Measurements from ENCODE around the gene CALHM4.

DNA sequence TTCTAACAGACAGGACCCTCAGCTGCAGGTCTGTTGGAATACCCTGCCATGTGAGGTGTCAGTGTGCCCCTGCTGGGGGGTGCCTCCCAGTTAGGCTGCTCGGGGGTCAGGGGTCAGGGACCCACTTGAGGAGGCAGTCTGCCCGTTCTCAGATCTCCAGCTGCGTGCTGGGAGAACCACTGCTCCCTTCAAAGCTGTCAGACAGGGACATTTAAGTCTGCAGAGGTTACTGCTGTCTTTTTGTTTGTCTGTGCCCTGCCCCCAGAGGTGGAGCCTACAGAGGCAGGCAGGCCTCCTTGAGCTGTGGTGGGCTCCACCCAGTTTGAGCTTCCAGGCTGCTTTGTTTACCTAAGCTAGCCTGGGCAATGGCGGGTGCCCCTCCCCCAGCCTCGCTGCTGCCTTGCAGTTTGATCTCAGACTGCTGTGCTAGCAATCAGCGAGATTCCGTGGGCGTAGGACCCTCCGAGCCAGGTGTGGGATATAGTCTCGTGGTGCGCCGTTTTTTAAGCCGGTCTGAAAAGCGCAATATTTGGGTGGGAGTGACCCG lies 572.5 kb downstream of the RFPL4B start:
- RRBS, 2 experiments = no CpG with 5 or more reads among the region's 15 CpGs
CAGE:
- cytosol, long polyA minus RNA = no peak
- cytosol, long polyA plus RNA = no peak
- long polyA plus RNA = no peak
- nucleus, long polyA minus RNA = no peak
- nucleus, long polyA plus RNA = no peak

DNA sequence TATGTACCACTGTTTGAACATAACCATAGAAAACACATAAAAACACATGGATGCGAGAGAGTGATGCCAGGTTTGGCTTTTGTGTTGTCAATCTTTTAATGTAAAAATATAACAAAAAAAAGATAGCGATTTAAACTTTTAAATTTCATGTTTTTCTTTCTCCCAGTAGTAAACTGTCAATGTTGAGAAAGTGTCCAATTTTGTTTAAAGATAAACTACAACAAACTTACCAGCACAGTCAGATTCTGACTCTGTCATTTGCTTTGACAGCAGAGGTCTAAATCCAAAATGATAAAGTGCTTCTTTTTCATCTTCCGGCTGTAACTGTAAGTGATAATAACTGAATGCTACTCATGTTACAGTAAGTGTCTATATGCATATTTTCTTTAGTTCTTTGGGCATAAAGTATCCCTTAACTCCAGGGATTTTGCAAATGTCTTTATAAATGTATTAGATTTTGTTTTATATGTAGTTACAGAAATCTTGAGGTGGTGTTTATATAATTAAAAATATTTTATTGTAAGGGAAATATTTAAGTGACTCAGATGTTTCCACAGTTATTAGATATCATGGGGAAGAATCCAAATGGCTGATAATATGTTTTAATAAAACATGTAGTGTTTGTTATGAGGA lies 610.4 kb downstream of the RFPL4B start:
- RRBS, 2 experiments = no CpG with 5 or more reads among the region's 3 CpGs
CAGE:
- cytosol, long polyA minus RNA = no peak
- cytosol, long polyA plus RNA = no peak
- long polyA plus RNA = no peak
- nucleus, long polyA minus RNA = no peak
- nucleus, long polyA plus RNA = no peak

DNA sequence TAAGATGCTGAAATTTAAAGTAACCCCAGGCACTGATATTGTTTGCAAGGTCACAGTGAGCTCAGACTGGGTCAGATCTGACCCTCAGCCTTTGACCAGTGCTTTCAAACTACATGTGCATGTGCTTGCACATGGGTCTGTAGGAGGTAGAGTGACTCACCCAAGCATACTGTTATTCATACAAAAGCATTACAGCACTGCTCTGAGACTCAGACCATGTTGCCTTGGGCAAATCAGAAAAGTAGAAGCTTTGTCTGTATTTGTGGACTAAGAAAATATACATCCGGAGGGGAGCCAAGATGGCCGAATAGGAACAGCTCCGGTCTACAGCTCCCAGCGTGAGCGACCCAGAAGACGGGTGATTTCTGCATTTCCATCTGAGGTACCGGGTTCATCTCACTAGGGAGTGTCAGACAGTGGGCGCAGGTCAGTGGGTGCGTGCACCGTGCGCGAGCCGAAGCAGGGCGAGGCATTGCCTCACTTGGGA lies 326.3 kb upstream of the MARCKS start:
- RRBS, 2 experiments = no CpG with 5 or more reads among the region's 14 CpGs
CAGE:
- cytosol, long polyA minus RNA = no peak
- cytosol, long polyA plus RNA = no peak
- long polyA plus RNA = no peak
- nucleus, long polyA minus RNA = no peak
- nucleus, long polyA plus RNA = no peak

GRCh38 chr6:113642764-113643351 lies 214.3 kb upstream of the MARCKS start:
- RRBS, 2 experiments = no CpG with 5 or more reads among the region's 2 CpGs
CAGE:
- cytosol, long polyA minus RNA = start-site peak on the minus strand at chr6:113642815-113642831, 12 reads
- cytosol, long polyA plus RNA = no peak
- long polyA plus RNA = no peak
- nucleus, long polyA minus RNA = no peak
- nucleus, long polyA plus RNA = no peak

GRCh38 chr6:113855665-113856615 lies 1.2 kb upstream of the MARCKS start:
- RRBS, 2 experiments = no CpG with 5 or more reads among the region's 30 CpGs
CAGE:
- cytosol, long polyA minus RNA = no peak
- cytosol, long polyA plus RNA = no peak
- long polyA plus RNA = no peak
- nucleus, long polyA minus RNA = no peak
- nucleus, long polyA plus RNA = no peak

GRCh38 chr6:113859054-113859306 lies 1.8 kb downstream of the MARCKS start:
- RRBS, 2 experiments = under 1 to 2% methylated on average over 9 of the region's 21 CpGs
CAGE:
- cytosol, long polyA minus RNA = start-site peak on the plus strand at chr6:113859200-113859230, 5 reads
- cytosol, long polyA plus RNA = no peak
- long polyA plus RNA = no peak
- nucleus, long polyA minus RNA = no peak
- nucleus, long polyA plus RNA = no peak

- RRBS, 2 experiments = no CpG with 5 or more reads among the region's 13 CpGs
CAGE:
- cytosol, long polyA minus RNA = no peak
- cytosol, long polyA plus RNA = no peak
- long polyA plus RNA = no peak
- nucleus, long polyA minus RNA = no peak
- nucleus, long polyA plus RNA = no peak
Measured at GRCh38 chr6:113860467-113860706, 3.2 kb downstream of the MARCKS start.

- RRBS, 2 experiments = no CpG with 5 or more reads among the region's 6 CpGs
CAGE:
- cytosol, long polyA minus RNA = no peak
- cytosol, long polyA plus RNA = no peak
- long polyA plus RNA = no peak
- nucleus, long polyA minus RNA = no peak
- nucleus, long polyA plus RNA = no peak
Measured at GRCh38 chr6:113968695-113969153, 2.2 kb downstream of the HDAC2 start.

DNA sequence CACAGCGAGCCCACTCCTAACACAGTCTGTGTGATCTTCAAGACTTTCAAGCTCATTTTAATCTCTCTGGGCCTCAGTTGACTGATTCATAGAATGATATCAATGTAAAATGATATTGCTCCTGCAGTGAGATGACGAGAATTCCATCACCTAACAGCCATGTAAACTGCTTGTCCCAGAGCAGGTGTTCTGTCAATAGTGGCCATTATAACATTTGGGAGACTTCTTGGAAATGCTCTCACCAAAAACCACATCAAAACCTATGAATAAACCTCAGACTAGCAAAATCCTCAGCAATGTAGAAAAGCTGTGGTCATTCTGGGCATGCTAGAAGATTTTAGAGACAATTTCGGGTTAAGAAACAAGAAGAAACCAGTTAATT lies 225.4 kb downstream of the FRK start:
- RRBS, 2 experiments = no CpG with 5 or more reads among the region's 3 CpGs
CAGE:
- cytosol, long polyA minus RNA = no peak
- cytosol, long polyA plus RNA = no peak
- long polyA plus RNA = no peak
- nucleus, long polyA minus RNA = no peak
- nucleus, long polyA plus RNA = no peak

DNA sequence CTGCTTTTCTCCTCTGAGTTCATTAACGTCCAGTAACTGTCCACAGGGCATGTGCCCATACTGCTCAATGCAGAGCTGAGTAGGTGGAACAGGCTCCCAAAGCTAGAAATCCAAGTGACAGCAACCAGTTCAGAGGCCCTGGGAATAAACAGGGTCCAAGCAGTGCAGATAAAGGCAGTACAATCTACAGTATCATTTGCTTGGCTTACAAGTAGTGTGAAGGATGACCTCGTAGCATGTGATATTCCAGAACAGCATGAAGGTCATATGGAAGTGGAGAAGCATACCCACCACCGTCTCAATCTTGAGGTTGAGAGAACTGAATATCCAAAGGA lies 1.7 kb downstream of the TSPYL1 start:
- RRBS, 2 experiments = no CpG with 5 or more reads among the region's 3 CpGs
CAGE:
- cytosol, long polyA minus RNA = no peak
- cytosol, long polyA plus RNA = no peak
- long polyA plus RNA = no peak
- nucleus, long polyA minus RNA = no peak
- nucleus, long polyA plus RNA = no peak

- RRBS, 2 experiments = no CpG with 5 or more reads among the region's 1 CpG
CAGE:
- cytosol, long polyA minus RNA = no peak
- cytosol, long polyA plus RNA = no peak
- long polyA plus RNA = no peak
- nucleus, long polyA minus RNA = no peak
- nucleus, long polyA plus RNA = no peak
Measured at GRCh38 chr6:116307084-116307389, 27.3 kb upstream of the TSPYL1 start.

- RRBS, 2 experiments = no CpG with 5 or more reads among the region's 2 CpGs
CAGE:
- cytosol, long polyA minus RNA = no peak
- cytosol, long polyA plus RNA = no peak
- long polyA plus RNA = no peak
- nucleus, long polyA minus RNA = no peak
- nucleus, long polyA plus RNA = no peak
Measured at GRCh38 chr6:116553407-116554047, at the start of gene CALHM4. Gene CALHM4 (plus strand): TSS chr6:116553751.

DNA sequence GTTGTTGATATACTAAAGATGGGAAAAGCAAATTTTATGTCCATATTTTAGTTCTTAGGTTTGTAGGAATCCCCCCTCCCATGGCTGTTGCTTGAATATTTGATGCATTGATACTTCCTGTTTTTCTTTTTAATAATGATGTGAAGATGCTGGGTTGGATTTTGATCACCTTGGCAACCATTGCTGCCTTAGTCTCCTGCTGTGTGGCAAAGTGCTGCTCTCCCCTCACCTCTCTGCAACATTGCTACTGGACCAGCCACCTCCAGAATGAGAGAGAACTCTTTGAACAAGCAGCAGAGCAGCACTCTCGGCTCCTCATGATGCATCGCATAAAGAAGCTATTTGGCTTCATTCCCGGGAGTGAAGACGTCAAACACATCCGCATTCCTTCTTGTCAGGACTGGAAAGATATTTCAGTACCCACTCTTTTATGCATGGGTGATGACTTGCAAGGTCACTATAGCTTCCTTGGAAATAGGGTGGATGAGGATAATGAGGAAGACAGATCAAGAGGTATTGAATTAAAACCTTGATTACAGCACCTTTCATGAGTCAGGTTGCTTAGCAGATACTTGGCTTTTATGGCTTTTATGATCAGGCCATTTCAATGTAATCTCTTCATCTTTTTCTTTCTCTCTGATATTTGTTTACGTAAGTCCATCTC lies 4.3 kb downstream of the CALHM4 start:
- RRBS, 2 experiments = no CpG with 5 or more reads among the region's 6 CpGs
CAGE:
- cytosol, long polyA minus RNA = no peak
- cytosol, long polyA plus RNA = no peak
- long polyA plus RNA = no peak
- nucleus, long polyA minus RNA = no peak
- nucleus, long polyA plus RNA = no peak

- RRBS, 2 experiments = 97 to 98% methylated on average over 26 to 30 of the region's 72 CpGs
CAGE:
- cytosol, long polyA minus RNA = no peak
- cytosol, long polyA plus RNA = no peak
- long polyA plus RNA = no peak
- nucleus, long polyA minus RNA = no peak
- nucleus, long polyA plus RNA = no peak
Measured at GRCh38 chr6:117547463-117548699, 54.4 kb downstream of the GOPC start.

- RRBS, 2 experiments = no CpG with 5 or more reads among the region's 3 CpGs
CAGE:
- cytosol, long polyA minus RNA = no peak
- cytosol, long polyA plus RNA = no peak
- long polyA plus RNA = no peak
- nucleus, long polyA minus RNA = no peak
- nucleus, long polyA plus RNA = no peak
Measured at GRCh38 chr6:118284933-118285400, 263.1 kb upstream of the PLN start.

DNA sequence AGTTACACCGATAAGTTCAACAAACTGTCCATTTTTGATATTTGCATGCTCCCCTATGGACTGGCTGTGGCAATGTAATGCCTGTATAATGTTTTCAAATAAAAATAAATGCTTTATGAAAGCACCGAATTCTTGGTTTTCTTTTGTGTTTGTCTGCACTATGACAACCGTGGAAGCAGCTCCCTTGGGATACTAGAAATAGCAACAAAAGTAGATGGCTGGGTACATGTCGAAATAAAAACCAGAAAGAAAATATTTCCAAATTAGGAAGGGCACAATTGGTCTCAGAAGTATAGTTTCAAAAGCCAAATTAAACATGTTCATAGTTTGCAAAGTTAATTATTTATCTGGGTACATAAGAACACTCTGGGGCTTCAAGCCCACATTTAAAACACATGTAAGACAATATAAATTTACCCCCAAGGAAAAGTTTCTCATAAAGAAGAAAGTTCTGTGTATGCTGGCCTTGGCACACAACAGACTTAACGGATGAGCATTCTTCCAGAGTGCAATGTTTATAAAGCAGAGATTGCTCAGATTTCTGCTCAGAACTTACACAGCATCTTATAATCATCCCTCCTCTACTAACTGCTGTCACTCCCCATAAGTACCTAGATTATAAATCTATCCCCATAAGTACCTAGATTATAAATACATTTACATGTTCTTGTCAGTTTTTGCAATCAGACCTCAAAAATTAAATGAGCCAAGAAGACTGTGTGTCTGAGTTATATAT lies 230.4 kb upstream of the PLN start:
- RRBS, 2 experiments = no CpG with 5 or more reads among the region's 5 CpGs
CAGE:
- cytosol, long polyA minus RNA = no peak
- cytosol, long polyA plus RNA = no peak
- long polyA plus RNA = no peak
- nucleus, long polyA minus RNA = no peak
- nucleus, long polyA plus RNA = no peak

DNA sequence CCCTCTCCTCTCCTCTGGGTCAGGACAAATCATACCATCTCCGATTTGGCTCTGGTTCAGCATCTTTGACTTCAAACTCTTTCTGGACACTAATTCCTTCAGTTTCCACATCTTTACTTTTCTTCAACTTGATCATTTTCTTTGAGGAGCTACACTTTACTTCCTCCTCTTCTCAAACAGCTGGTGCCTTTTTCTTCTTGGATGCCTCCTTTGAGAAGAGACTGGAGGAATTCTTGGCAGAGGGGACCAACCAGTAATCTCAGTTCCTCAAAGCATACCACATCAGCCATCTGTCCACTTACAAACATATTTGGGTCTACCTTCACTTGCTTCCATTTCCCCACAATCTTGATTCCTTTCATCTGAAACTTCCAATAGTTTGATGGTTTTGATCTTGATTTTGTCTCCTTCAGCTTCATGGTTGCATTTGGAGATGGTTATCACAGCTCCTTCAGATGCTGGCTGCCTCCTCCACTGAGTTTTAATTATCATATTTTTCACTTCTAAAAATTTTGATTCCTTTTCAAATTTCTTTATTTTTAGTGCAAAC lies 93.4 kb upstream of the PLN start:
- RRBS, 2 experiments = no CpG with 5 or more reads among the region's 1 CpG
CAGE:
- cytosol, long polyA minus RNA = no peak
- cytosol, long polyA plus RNA = no peak
- long polyA plus RNA = no peak
- nucleus, long polyA minus RNA = no peak
- nucleus, long polyA plus RNA = no peak

DNA sequence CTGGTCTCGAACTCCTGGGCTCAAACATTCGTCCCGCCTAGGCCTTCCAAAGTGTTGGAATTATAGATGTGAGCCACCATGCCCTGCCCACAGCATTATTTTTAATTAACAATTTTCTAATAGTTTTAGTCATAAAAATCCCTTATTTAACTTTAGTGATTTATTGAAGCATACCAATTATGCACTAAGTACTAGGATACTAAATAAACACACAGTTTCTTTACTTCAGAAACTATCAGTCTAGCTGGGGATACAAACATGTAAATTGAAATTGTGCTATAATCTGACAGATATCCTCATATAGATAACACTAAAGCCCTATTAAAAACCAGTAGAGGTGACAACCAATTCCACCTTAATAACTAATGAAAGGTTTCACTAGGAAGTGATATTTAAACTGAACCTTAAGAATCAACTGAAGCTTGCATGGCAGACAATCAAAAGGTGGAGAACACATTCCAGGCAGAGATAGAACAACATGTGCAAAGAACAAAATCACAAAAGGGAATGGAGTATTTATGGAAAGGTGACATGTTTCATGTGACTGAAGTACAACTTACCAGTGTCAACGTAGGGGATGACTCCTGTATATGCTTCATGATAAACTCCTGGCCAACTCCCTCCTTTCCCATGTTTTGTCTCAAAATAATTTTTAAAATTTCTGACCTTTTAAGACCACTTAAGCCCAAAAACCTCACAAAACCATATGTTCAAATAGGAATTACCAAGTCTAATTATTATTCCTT lies 6.4 kb downstream of the PLN start:
- RRBS, 2 experiments = no CpG with 5 or more reads among the region's 4 CpGs
CAGE:
- cytosol, long polyA minus RNA = no peak
- cytosol, long polyA plus RNA = no peak
- long polyA plus RNA = no peak
- nucleus, long polyA minus RNA = no peak
- nucleus, long polyA plus RNA = no peak

- RRBS, 2 experiments = no CpG with 5 or more reads among the region's 4 CpGs
CAGE:
- cytosol, long polyA minus RNA = no peak
- cytosol, long polyA plus RNA = no peak
- long polyA plus RNA = no peak
- nucleus, long polyA minus RNA = no peak
- nucleus, long polyA plus RNA = no peak
Measured at GRCh38 chr6:118707996-118708330, 56.6 kb upstream of the CEP85L start.

DNA sequence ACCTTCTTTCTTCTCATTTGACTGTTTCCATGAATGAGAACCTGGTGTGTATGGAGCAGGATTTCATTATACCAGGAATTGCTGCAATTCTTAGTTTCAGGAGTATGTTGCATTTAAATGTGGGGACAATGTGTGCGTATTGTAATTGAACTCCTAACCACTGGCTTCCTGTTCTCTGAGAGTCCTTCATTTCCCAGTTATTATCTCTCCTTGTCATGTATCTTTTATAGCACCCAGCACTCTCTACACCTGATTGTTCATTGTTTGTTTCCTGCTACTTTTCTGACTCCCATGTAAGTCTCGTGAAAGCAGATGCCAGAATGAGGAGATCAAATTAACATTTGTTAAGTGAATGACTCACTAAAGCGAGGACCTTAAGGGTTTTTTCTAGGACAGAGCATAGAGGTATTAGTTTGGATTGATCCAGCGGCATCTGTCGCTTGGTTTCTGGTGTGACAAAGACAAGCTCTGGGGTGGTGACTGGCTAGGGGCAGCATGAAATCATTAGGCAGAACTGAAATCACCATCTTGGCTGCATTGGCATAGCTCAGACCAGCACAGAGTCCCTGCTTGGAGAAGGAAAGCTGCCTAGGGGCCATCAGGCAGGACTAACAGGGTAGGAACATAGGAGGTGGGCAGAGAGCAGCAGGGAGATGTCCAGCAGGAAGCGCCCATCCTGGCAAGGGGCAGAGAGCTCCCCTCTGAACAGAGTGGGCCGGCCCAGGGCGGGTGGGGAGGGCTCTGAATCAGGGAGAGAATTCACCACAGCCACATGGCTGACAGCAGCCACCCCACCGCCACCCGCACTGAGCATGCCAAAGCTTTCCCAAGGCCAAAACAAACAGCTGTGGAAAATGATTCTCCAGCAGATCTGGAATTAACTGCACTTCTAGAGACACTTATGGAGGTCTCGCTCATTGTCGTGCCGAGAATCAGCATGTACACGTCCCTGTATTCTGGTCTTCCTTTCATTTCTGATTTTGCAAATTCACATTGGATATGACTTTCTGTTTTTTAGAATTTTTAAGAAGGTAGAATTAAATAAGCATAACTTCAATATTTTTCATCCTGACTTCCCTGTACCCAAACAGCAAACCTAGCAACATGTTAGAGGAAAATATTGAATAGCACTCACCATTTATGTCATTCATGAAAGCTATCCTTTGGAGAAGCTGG lies 97.2 kb upstream of the CEP85L start:
- RRBS, 2 experiments = no CpG with 5 or more reads among the region's 14 CpGs
CAGE:
- cytosol, long polyA minus RNA = no peak
- cytosol, long polyA plus RNA = no peak
- long polyA plus RNA = no peak
- nucleus, long polyA minus RNA = no peak
- nucleus, long polyA plus RNA = no peak